Karpas-422 (cell line): ENCODE measurements around the genes RSRC2, HCAR3 and RILPL2.

DNA sequence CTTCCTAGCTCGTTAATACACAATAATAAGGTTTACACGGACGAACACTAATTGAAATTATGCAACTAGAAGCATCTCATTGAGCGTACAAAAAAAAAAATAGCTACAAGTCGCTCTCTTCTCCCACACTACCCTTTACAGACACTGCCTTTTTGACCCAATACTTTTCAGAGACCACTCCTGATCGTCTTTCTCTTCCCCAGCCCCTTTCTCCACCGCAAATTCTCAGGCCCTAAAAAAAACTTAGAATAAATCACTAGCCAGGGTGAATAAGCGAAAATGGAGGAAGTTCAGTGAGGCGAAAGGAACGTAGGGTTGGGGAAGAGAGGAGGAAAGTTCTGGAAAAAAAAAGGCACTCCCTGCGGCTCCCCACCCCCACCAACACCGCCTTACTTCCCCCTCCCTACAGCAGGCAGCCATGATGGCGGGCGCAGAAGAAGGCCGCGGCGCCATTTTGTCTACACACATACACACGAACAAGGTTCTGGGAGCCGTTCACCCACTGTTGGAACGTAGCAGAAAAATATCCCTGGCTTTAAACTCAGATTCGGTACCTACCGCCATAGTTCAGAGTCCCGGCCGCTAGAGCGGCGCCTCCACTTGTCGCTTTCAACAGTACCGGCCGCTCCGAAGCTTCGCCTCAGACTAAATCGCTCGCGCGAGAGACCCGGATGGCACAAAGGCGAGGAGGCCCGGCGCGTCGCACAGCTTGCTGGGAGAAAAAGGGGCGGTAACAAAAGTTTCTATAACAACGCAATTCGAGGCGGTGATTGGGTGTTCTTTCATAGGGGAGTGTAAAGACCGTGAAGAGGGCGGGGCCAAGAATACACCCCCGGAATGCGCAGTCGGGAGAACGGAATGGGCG, at the start of gene RSRC2:
Gene RSRC2 (minus strand): TSS at position 647 of the 865 bp plus-strand sequence.
- PRO-cap = bidirectional peak, plus-strand start at position 449 of the sequence, minus-strand start at position 383 of the sequence; bidirectional peak, plus-strand start outside the sequence, minus-strand start at position 684 of the sequence
- RAMPAGE, long total RNA = start-site peak on the minus strand centred at position 674 of the sequence, 66 bp wide, 1,198 and 1,437 reads in 2 replicates

GRCh38 chr12:122716230-122717080, at the start of gene HCAR3:
HCAR3 (minus strand) TSS chr12:122716811.
- PRO-cap = unidirectional peak, minus-strand start at chr12:122716808
- RAMPAGE, long total RNA = no peak

- PRO-cap = no peak
- RAMPAGE, long total RNA = no peak
Observed at GRCh38 chr12:122753235-122753688, 638 bp downstream of the DENR start.

GRCh38 chr12:122855083-122855674, 19.9 kb downstream of the HIP1R start:
- PRO-cap = no peak
- RAMPAGE, long total RNA = no peak

- PRO-cap = no peak
- RAMPAGE, long total RNA = no peak
Observed at GRCh38 chr12:122855774-122857011, 20.9 kb downstream of the HIP1R start.

DNA sequence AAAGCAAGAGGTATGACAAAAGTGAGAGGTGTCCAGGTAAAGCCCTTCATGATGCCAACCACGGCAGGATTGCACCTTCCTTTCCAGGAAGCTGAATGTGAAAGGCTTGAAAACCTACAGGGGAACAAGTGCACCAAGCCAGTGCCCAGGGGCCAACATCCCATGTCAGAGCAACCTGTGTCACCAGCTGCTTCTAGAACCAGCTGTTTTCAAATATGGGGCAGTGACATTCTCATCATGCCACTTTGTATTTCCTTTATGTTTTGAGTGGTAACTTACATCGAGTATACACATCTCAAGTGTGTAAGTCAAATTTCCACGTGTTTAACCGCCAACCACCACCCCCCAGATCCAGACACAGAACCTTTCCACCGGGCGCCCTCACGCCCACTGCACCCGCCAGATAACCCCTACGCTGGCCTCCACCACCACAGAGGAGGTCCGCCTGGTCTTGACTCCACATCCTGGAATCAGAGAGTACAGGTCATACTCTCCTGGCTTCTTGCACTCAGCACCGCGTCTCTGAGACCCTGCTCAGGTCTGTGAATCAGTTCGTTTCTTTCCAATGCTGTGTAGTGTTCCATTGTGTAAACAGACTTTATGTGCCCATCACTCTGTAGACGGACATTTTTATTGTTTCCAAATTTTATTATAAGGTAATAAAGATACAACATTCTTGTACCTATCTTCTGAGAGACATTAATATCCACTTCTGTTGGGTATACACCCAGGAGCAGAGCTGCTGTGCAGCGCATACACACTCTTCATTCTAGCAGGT, 27.2 kb downstream of the VPS37B start:
- PRO-cap = no peak
- RAMPAGE, long total RNA = no peak

DNA sequence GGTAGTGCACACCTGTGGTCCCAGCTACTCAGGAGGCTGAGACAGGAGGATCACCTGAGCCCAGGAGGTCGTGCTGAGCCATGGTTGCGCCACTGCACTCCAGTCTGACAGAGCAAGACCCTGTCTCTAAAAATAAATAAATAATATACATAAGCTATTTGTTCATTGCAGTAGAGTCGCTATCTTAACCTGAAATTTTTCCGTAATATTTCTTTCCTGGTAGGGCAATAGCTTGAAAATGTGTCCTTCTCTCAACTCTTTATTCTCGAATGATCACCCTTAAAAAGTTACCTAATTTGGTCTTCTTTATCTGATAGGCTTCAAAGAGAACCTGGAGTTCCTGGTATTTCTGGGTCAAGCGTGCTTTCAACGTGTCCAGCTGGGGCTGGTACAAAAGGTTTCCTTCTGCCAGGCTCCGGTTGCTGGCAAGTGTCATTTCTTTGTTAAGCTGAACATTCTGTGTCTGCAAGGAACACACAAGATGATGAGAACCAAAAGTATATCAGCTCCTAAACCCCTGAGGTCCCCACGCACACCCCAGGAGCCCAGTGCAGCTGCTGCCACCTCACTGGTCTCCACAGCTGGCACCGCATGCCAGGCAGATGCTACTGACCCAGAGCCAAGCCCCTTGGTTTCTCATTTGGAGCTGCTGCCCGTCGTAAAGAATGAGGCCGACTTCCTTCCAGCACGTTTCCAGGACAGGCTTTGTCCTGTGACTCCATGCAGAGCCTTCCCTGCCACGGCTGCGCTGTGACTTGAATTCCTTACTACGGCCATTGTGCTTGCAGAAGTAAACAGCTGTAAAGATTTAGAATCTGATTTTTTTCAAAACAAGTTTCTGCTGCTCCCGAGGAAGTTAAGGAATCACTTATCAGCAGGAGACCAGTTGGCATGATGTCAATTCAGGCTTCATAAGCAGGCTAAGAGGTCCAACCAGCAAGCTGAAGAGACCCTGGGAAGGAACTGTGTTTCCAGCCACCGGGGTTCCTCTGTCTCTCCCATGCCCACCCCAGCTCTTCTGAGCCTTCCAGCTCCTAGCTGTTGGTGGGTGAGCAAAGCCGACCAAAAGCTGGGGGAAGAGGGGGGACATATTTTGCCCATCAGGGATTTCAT, 25.0 kb downstream of the VPS37B start:
- PRO-cap = no peak
- RAMPAGE, long total RNA = no peak

GRCh38 chr12:122883754-122884398, 12.0 kb downstream of the VPS37B start:
- PRO-cap = no peak
- RAMPAGE, long total RNA = no peak

DNA sequence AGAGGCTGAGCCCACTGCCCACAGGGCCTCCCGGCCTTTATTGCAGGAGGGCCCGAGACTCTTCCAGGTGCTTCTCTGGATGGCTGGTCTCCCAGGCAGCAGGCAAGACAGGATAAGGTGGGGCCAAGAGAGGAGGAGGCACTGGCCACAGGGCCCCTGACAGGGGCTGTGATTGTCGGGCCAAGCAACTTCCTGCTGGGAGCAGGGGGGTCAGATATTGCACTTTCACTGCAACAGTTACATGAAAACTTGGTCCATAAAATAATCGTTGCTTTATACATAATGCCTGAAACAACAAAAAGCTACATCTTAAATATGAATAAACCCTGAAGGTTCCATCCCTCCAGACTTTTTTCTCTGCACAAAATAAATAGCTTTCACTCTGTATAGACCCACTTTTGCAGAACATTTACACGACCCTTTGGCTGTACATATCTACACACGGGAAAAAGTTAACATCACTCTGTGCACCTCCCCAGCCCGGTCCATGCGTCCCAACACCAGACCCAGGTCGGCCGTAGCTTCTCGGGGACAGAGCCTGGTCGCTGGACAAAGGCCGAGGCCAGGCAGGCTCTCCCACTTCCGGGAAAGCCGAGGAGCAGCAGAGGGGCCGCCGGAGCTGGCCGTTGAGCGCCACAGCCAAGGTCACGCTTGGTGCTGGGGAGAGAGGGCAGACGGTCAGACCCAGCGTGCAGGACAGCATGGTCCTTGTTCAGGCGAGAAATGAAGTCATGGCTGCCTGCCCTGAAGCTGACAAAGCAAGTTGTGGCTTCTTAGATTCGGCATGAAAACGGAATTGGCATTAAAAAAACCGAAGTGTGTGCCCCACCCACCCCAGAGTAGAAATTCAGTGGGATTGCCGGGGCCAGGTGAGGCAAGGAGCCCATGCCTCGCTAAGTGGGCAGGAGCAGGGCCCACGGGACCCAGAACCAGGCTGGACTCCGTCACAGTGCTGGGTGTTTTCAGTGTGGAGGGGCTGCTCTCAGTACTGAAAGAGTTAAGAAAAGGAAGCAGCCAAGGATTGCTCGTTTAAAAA, 4.0 kb downstream of the ARL6IP4 start:
- PRO-cap = no peak
- RAMPAGE, long total RNA = no peak

DNA sequence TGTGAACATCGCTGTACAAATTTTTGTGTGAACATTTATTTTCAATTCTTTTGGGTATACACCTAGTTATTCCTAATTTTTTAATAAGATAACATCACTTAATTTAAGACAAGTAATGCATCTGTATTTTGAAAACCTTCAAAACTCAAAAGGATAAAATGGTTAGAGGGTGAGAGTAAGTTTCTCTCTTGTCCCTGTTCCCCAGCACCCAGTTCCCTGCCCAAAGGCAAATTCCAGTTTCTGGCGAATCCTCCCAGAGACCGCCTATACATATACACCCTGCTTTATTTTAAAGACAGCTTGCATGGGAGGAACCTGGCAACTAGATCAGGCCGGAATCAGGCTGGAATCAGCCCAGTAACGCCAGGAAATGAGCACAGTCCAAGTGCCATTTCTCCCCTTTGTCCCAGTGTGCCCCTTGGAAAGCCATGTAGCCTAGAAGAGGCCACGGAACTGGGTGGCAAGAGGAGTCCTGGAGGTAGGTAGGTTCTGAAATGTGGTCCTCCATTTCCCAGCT, 36.7 kb downstream of the PITPNM2 start:
- PRO-cap = no peak
- RAMPAGE, long total RNA = no peak

DNA sequence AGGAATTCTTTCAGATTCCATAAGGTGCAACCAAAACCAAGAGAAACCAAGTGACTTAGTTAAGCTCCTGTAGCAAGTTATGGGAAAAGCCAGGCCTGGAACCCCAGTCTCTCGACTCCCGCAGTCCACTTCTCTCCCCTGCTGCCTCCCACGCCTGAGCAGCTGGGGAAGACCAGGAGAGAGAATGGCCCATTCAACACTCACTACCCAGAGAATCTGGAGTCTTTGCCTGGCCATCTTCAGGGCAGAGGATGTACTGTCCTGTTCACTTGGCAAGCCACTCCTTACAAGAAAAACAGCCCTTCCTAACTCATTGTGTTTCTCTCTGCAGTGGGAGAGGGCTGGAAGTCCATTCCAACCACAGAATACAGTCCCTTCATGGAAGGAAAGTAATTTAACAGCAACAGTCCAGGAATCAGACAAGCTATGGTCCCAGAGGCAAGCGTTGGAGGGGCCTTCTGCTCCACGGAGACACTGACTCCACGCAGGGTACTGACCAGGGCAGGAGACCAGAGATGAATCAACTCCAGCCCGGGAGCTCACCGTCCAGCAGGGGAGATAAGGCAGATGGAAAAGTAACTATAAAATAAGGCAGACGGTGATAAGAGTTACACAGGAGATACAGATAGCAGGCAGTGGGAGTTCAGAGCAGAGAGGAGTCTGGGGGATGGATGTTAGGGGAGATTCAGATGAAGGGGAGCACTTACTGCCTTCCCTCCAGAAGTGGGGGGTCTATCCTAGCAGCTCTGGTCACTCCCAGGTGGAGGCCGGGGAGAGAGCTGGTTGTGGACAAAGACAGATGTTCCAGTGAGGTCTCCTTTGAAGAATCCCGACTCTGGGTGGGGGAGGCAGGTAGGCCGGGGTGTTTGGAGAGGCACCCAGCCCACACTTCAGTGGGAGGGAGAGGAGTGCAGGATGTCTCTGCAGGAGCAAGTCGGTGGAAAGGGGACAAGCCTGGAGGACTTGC, 1.5 kb downstream of the PITPNM2 start:
- PRO-cap = no peak
- RAMPAGE, long total RNA = no peak

DNA sequence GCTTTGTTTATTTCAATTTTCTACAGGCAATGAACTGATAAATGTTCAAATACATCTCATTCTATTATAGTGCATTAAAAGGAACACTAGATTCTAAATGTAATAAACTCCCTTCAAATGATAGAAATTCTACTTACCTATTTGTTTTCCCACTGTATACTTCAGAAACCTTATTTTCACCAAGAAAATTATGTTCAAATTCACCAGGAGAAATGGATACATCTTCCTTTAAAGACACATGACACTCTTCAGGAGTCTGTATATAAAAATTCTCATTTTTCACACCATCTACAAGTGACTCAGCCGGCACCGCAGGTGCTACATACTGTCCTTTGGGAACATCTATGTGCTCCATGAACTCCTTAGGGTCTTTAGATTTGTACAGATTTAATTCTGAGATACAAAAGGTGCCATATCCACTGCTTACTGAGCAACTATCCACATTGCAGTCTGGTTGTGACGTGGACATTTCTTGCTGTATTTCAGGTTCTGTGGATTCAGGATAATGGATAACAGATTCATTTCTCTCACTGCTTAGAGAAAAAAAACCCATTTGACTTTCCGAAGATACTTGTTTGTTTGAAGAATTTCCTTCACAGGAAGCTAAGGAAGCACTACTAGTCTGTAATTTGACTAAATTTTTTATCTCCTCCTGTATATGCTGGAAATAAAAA, 11.6 kb downstream of the MPHOSPH9 start:
- PRO-cap = no peak
- RAMPAGE, long total RNA = no peak

DNA sequence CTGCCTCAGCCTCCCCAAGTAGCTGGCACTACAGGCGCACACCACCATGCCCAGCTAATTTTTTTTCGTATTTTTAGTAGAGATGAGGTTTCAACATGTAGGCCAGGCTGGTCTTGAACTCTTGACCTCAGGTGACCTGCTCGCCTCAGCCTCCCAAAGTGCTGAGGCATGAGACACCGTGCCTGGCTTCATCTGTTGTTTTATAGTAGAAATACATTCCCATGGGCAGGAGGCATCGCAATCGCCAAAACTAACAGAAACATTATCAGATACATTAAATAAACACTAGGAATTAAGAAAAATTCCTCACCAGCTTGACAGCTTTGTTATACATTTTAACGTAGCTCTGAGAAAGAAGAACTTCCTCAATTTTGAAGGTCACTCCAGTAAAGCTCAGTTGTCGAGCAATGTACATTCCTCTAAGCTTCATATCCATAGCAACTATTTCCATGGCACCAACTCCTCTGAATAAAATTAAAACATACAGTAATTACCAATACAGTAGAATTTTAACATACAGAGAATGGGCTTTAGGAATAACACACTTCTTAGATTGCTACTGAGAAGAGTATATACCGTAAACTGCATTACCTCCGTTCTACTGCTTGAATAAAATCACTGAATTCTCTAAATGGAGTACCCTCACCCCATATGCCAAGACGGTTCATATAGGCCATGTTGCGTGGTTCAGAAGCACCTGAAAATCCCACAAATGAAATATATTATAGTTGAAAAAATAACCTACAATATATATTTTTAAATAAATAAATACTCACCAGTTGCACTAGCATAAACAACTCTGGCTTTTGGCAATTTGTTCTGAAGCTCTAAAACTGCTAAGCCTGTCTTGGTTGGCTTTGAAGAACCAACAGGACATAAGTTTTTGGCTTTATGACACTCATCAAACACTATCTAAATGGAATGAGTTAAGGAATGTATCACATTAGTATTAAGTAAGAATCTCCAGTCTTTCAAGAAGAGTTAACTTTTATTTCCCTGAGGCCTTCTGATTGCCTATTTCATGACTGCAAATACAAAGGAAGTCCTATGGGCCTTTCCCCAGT, 37.2 kb downstream of the SBNO1 start:
- PRO-cap = no peak
- RAMPAGE, long total RNA = no peak

DNA sequence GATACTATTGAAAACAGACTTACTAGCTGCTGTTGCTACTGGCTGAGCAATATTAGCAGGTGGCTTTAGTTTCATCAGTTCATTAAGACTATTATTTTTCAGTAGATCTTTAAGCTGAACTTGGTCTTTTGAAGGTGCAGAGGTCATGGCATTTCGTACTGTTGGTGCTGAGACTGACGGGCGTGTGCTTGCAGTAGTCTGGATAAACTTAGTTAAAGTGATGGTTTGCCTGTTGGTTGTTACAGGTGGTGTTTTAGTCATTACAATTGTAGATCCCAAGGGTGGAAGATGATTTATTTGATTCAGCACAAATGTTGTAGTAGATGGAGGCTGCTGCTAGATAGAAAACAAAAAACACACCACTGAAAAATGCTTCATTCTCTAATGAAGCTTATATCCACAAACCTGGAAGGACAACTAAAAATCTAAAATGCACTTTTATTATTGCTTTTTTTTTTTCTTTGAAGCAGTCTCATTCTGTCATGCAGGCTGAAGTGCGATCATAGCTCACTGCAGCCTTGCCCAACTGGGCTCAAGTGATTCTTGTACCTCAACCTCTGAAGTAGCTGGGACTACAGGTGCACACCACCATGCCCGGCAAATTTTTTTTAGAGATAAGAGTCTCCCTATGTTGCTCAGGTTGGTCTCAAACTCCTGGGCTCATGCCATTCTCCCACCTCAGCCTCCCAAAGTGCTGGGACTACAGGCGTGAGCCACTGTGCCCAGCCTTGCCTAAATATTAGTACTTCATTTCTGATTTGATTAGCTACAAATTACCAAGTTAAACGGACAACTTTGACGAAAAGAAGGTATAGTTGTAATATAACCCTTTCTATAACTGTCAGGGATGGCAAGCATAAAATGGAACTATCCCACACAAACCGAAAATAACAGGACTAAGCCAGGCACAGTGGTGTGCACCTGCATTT, 19.1 kb downstream of the SBNO1 start:
- PRO-cap = no peak
- RAMPAGE, long total RNA = no peak

- PRO-cap = unidirectional peak, minus-strand start at chr12:123388508; bidirectional peak, plus-strand start at chr12:123388946, minus-strand start at chr12:123388688
- RAMPAGE, long total RNA = no peak
Observed at GRCh38 chr12:123388251-123388875, 4.4 kb downstream of the KMT5A start.

GRCh38 chr12:123390505-123390965, 6.6 kb downstream of the KMT5A start:
- PRO-cap = no peak
- RAMPAGE, long total RNA = no peak

- PRO-cap = no peak
- RAMPAGE, long total RNA = no peak
Observed at GRCh38 chr12:123403282-123403750, 19.4 kb downstream of the KMT5A start.

DNA sequence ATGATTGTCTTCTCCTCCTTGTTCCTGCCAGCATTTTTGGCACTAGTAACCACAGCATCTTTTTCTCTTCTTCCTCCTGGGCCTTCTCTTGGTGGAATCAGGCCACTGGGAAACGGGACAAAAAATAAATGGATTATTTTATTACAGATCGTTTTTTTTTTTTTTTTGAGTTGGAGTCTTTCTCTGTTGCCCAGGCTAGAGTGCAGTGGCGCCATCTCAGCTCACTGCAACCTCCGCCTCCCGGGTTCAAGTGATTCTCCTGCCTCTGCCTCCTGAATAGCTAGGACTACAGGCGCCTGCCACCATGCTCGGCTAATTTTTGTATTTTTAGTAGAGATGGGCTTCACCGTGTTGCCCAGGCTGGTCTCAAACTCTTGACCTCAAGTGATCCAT, 13.4 kb downstream of the RILPL2 start:
- PRO-cap = no peak
- RAMPAGE, long total RNA = no peak

- PRO-cap = bidirectional peak, plus-strand start at chr12:123436912, minus-strand start at chr12:123436715
- RAMPAGE, long total RNA = start-site peak on the minus strand at chr12:123436468-123436495, 12 and 19 reads in 2 replicates
Observed at GRCh38 chr12:123436353-123437096, at the start of gene RILPL2. RILPL2 (minus strand) TSS chr12:123436684.

DNA sequence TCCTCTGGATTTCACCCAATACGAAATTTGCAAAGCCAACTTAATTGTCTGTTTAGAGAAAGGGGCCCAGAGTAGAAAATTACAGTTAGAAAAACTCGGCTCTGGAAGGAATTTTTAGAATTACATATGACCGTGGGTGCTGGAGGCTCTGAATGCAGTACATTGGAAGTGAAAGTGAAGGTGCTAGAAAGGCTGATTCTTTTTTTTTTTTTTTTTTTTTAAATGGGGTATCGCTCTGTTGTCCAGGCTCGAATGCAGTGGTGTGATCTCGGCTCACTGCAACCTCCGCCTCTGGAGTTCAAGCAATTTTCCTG, 22.0 kb downstream of the SNRNP35 start:
- PRO-cap = no peak
- RAMPAGE, long total RNA = no peak